HT-29 (cell line): Measurements from ENCODE around the gene PLA2G1B.

DNA sequence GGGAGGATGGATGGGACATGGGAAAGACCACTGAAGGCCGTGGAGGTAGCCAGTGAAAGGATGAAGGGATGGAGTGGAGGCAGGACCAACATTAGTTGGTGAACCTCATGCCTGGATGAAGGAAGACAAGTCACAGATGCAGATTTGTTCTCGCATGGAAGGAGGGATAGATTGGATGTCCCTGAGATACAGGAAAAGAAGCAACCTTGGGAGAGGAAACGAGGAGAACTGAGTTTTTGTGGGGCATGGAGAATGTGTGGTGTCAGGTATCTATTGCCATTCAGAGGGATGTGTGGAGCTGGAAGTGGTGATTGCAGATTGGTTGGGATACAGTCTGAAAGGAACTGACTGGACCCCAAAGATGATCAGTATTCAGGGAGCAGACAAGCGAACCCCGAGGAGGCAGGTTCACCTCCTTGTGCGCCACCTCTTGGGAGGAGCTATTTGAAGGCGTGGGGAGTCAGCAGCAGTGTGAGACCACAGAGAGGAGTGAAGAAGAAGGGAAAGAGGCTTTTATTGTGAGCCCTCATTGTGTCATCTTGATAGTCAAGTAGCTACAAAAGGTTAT is 23.3 kb downstream of the SUDS3 start:
- RAMPAGE, long total RNA, result no peak

DNA sequence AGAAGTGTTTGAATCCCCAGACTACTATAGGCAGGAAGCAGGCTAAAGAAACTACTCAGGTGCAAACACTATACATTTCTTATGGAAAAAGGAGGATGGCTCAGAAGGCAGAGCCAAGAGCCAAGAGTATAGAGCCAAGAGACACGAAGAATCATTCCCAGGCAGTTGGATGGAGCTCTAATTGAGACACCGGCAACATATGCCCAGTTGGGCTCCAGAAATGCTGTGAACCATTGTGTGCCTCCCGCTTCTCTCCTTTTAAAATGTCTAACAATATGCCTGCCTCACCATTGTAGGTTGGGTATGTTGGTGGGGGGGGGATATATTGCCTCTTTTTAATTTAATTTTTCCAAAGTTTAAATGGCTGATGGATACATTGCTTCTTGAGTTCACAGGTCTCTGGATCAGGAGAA is 172.0 kb downstream of the SUDS3 start:
- RAMPAGE, long total RNA, result no peak

DNA sequence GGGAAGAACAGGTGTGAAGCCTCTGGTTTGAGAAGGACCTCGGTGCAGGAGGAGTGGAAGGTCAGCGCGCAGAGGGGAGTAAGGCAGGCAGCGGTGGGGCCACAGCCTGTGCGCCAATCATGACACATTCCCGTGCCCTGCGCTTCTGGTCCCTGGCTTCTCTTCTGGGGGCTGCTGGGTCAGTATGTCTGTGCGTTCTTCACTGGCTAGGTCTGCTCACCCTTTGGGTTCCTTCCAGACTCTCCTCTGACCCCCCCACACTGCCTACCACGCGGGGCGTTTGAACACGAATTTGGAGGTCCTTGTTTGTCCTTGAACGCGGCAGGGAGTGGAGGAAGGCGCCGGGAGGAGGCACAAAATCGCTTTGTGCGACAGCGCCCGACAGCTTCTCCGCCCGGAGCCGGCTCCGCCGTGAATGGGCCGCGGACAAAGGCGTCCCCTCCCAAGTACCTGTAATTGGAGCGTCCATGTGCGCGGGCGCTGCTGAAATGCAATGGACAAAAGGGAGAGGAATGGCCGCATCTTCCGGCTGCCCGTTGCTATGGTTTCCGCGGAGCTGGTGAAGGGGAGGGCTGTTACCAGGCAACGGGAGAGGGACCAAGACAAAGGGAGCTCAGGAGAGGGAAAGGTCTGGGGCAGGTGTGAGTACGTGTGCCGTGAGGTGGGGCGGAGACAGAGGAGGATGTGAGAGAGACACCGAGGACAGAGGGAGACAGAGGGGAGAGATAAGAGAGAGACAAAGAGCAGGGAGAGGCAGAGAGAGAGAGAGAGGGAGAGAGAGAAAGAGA is 207.1 kb upstream of the SRRM4 start:
- RAMPAGE, long total RNA, result no peak

DNA sequence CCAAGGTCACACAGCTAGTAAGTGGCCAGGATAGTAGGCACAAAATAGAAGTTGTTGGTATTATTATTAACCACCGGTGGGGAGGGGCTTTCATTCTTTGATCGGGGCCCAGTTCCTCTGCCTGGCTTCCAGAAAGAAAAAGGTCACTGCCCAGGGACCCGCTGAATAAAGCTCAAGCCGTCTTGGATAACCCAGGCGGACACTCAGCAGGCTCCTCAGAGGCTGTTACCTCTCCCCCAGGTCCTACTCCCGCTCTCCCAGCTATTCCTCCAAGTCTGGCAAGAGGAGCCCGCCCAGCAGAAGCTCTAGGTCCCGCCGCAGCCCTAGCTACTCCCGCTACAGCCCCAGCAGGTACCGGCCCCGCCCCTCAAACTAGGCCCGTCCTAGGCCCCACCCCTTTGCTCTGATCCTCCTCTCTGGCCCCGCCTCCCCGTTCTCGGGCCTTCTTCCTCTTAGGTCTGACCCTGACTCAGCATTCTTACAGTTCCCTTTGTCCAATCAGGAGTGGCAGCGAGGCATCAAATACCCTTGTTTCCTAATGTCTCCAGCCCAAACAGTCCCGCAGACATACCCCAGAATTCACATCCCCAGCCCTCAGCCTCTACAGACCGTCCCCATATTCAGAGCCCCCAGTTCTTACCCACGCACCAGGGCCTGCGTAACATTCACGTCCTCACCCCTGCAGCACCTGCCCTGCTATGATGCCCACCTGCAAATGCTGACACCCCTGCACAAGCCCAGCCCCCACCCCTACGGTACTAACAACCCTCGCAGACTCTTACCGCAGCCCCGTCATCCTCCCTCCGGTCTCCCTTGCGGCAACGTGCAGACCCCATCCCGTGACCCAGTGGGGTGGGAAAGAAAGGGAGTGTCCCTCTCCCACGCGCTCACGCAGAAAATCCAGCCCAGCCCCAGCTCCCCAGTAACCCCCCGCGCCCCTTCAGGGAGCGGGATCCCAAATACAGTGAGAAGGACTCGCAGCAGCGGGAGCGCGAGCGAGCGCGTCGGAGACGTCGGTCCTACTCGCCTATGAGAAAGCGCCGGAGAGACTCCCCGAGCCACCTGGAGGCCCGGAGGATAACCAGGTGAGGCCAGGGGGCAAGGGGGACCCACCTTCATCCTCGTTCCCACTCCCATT is 25.1 kb upstream of the HSPB8 start:
- RAMPAGE, long total RNA, result no peak

- RAMPAGE, long total RNA, result no peak
Measured at GRCh38 chr12:119182732-119183590, 4.2 kb downstream of the HSPB8 start.

DNA sequence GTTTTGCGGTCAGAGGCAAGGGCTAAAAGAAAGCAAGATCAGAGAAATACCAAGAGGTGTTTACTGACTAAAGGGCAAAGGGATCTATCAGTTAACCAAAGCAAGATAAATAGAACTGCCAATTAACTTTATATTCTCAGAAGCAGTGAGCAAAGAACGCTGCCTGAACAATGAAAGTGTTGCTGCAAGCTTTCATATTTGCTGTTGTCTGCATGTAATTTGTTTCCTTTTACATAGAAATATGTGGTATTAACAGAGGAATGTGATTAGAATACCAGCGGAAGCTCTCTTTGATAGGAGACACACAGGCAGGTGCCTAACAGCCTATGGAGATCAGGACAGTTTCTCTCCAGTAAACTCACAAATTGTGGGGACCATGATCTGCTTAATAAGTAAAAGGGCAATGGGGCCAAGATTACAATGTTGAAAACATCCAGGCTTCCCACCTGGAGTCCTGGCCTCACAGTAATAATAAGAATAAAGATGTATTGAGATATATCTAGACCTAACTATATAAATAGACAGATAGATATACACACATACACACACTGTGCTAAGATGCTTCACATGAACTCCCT is 31.1 kb downstream of the CCDC60 start:
- RAMPAGE, long total RNA, result no peak

GRCh38 chr12:119672016-119672671 is 4.2 kb downstream of the PRKAB1 start:
- RAMPAGE, long total RNA, result no peak

DNA sequence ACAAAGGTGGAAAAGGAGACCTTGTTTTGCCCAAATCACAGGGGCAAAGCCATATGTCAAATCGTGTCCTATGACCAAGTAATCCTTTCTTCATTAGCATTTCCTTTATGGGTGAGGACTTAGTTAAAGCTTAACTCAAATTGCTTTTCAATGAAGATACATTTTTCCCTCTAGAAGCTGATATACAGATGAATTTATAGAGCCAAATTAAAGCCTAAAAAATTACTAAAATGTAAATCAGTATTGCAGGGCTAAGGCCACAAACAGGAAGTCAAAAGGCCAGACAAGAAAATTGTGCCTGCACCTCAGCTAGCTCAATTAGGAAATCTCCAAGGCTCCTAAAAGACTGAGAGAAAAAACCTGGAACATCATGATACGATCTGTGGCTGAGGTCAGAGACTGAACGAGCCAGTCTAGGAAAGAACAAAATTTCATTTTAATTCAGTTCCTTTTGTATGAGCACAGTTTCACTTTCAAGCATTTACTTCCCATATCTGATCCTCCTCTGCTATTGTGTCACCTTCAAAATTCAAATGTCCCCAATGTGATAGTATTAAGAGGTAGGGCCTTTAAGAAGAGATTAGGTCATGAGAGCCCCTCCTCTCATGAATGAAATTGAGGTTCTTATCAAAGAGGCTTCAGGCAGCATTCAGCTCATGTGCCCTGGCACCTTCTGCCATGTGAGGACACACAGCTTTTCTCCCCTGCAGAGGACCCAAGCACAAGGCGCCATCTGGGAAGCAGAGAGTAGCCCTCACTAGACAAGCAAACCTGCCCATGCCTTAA is 14.7 kb downstream of the PRKAB1 start:
- RAMPAGE, long total RNA, result no peak

GRCh38 chr12:119730283-119730892 is 62.5 kb downstream of the PRKAB1 start:
- RAMPAGE, long total RNA, result no peak

GRCh38 chr12:120007261-120007797 is 18.3 kb downstream of the BICDL1 start:
- RAMPAGE, long total RNA, result no peak

GRCh38 chr12:120010767-120011148 is 21.7 kb downstream of the BICDL1 start:
- RAMPAGE, long total RNA, result no peak

- RAMPAGE, long total RNA, result no peak
Measured at GRCh38 chr12:120011838-120012976, 23.2 kb downstream of the BICDL1 start.

- RAMPAGE, long total RNA, result no peak
Measured at GRCh38 chr12:120093721-120094439, 22.7 kb downstream of the RAB35 start.

DNA sequence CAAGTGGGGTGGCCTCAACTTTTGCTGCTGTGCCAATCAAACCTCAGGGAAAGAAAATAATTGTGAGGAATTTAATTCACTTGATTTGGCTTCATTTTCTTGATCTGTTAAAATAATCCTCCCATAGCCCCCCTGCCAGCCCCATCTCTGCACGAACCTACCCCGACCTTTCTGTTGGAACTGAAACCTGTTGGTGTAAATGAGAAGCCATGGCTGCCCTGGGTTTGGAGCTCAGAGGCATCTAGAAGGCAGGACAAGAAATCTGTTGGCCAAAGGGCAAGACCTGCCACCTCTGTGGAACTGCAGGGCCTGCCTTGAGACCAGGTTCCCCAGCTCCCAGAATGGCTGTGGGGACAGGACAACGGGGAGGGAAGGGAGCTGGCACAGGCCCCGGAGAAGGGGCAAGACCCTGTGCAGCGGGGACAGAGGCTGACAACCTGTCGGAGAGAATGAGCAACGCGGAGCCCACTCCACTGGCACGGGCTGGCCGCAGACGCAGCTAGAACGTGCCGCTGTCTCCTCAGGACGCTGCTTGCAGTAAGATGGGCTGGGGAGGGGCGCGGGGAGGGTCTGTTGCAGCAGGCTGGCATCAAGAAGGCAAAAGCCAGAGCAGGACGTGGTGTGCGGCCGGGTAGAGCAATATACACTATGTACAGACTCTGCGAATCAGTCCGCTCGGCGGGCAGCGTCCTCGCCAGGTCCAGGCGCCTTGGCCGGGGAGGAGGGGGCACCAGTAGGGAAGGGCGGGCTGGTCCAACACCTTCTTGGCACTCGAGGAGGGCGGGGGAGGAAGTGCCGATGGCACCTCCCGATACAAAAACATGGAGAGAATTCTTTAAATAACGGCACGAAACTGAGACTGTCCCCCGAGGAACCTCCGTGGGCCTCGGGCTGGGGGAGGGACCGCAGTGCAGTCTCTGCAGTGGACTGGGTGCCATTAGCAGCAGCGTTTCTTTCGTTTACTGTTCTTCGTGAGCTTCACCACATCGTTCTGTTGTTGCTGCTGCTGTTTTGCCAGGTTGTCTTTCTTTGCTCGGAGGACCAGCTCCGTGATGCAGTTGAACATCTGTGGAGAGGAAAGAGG is 19.9 kb downstream of the RAB35 start:
- RAMPAGE, long total RNA, result no peak

GRCh38 chr12:120108234-120108802 is 8.2 kb downstream of the RAB35 start:
- RAMPAGE, long total RNA, result no peak

DNA sequence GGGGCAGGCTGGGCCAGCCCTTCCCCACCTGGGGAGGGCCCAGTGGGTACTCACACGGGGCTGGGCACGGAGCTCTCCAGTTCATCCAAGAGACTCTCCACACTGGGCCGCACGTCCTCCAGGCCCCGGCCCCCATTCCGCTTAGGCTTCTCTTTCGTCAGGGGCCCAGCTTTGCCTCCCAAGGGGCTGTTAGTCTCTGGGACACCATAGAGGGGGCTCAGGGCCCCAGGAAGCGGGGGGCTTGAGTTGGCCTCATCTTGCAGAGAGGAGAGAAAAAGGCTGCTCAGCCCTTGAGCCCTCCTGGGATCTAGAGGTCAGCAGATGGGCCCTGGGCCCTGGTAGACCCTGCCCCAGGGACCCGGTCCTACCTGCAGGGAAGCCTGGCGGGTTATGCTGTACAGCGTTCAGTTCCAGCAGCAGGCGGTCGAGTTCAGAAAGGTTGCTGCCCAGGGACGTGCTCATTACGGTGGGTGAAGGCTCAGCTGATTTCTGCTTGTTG is 21.6 kb upstream of the RPLP0 start:
- RAMPAGE, long total RNA, result no peak

- RAMPAGE, long total RNA, result no peak
Measured at GRCh38 chr12:120228217-120228704, 27.4 kb upstream of the RPLP0 start.

DNA sequence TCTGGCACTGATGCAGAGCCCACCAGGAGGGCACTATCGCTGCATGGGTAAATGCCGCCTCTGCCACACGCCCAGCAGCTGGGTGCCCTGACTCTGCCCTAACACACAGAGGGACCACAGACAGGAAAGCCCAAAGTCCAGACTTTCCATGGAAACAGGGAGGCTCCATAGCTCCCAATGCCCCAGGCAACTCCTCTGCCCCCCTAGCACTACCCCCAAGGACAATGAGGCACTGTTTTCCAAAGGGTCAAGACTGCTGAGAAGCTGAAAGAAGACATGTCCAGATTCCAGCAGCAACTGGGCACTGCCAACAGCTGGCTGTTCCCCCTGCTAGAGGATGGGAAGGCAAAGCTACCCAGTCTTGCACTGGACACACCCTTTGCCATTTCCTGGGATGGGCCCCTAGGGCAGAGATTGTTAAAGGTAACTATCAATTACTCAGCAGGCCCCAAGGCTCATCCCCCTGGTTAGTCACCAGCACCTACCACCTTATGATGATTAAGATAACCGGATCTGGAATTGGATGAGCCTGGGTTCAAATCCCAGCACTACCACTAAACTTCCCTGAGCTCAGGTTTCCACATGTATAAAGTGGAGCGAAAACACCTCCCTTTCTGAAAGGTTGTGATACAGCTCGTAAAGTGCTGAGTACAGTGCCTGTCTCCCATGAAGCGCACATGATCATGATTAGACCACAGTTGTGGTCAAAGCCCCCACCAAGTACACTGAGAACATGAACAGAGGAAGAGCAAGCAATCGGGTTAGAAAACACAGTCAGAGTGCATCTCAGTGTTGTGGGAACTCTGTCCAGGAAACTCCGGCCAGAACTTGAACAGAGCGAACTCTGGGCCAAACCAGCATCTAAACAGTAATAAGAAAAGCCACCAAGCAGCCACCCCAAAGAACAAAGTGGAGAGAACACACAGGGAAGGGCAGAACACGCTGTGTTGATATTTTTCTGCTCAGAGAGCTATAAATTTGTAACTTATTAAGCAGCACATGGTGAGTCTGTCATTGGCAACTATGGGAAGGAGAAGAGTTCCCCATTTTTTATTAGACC is 3.2 kb downstream of the PXN start:
- RAMPAGE, long total RNA, result no peak

GRCh38 chr12:120264064-120265075 is 1.2 kb downstream of the PXN start:
- RAMPAGE, long total RNA, result no peak

- RAMPAGE, long total RNA, result no peak
Measured at GRCh38 chr12:120327476-120328147, at the start of gene PLA2G1B. PLA2G1B (minus strand) TSS chr12:120327779.